GM19240 (cell line): ENCODE measurements around the gene ACTN2.

GRCh38 chr1:235893933-235894349, 27.2 kb upstream of the LYST start:
- RRBS, result no CpG with 5 or more reads among the region's 1 CpG

DNA sequence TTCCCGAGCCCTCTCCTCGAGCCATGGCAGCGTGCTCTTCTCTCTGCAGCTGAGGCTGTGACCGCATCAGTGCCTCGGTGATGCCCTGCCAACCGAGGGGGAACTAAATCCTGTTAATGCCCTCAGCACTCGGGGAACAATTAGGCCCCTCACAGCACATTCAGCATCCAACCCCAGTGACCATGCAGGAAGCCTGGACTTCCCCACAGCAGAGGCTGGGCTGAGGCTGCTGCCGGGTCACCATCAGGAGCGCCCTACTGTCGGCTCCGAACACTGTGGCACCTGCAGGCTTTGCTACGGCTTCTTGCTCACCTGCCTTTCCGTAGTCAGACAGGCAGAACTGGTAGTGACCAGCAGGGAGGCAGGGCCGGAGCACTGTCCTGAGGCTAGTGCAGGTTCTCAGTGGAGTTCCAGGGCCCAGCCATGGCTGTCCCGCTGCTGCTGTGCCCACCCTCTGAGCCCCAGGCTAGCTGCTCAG, 8.1 kb downstream of the GPR137B start:
- RRBS, result no CpG with 5 or more reads among the region's 15 CpGs

GRCh38 chr1:236150909-236151300, 8.6 kb downstream of the GPR137B start:
- RRBS, result no CpG with 5 or more reads among the region's 7 CpGs

GRCh38 chr1:236309993-236310442, 28.3 kb upstream of the ERO1B start:
- RRBS, result no CpG with 5 or more reads among the region's 5 CpGs

GRCh38 chr1:236549543-236549906, 25.7 kb downstream of the LGALS8 start:
- RRBS, result no CpG with 5 or more reads among the region's 3 CpGs

DNA sequence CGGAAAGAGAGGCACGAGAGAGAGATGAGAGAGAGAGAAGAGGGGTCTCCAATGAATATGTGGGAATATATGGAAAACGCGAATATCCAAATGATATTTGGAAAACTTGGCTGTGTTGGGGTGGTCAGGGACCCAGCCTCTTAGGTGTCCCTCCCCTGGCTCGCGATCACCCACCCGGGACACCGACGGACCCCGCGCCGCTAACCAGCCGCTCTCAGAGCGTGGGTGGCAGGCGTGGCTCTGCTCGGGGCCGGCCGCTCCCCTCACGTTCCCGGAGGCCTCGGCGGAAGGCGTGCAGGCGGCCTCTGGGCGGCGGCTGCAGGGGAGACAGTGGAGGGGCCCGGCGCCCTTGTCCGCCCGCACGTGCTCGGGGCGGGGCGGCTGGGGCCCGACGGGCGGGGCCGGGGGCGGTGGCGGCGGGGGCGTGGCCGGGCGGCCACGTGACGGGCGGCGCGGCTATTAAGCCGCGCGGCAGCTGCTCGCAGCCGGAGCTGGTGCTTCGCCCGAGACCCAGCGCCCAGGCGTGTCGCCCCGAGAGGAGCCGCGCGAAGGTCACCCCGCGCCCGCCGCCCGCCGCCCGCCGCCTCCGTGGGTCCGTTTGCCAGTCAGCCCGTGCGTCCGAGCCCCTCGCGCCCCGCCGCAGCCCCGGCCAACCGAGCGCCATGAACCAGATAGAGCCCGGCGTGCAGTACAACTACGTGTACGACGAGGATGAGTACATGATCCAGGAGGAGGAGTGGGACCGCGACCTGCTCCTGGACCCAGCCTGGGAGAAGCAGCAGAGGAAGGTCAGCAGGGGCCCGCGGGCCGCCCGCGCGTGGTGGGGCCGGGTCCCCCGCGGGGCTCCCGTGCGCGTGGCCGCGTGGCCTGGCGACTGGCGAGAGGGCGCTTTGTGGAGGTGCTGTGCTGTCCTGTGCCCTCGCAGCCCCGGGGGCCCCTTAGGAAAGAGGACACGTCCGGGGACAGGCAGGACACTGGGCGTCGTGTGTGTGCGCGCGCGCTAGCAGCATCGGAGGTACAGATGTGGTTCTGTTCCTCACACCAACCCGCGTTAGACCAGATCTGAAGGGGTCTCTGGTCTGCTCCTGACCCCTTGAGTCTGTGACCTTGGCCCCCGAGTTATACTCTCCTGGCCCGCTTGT, at the start of gene ACTN2:
ACTN2 (plus strand) TSS at position 488 of the 1,142 bp plus-strand sequence.
- RRBS, result 8% methylated on average over 52 of the region's 122 CpGs

GRCh38 chr1:236693509-236694072, 7.3 kb downstream of the ACTN2 start:
- RRBS, result no CpG with 5 or more reads among the region's 9 CpGs

- RRBS, result no CpG with 5 or more reads among the region's 5 CpGs
These were observed 21.2 kb downstream of the MTR start for GRCh38 chr1:236816336-236816573.

DNA sequence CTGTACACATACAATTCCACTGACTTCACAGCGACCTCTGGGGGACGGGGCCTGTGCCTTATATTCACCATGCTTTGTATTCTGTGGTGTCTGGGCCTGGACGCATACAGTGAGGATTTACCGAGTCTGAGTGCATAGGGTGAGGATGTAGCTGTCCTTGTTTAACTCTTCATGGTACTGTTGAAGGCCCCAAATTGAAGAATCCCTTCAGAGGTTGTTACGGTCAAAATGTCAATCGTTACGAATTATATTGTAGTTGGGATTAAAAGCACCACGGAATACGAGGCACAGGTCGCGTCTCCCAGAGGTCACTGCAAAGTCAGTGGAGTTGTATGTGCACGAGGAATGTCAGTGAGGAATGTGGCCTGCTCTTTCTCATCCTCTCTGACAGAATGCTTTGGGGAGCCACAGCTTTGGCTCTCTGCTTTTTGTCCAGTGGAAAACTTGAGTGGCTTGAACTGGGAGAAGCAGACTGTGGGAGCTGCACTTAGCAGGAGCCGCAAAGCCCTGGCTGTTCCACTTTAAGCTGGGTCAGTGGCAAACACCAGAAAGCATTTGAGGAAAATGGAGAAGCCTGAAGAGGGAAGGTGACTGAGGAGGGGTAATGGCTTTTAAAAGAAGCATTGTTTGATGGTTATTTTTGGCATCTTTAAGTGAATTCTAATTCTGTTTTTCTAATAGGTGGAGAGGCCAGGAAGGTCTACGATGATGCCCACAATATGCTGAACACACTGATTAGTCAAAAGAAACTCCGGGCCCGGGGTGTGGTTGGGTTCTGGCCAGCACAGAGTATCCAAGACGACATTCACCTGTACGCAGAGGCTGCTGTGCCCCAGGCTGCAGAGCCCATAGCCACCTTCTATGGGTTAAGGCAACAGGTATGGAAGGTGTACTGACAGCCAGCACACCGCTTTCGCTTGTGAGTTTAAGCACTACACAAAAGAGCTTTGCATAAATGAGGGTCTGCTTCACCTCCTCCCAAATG, 95.7 kb downstream of the MTR start:
- RRBS, result no CpG with 5 or more reads among the region's 20 CpGs

DNA sequence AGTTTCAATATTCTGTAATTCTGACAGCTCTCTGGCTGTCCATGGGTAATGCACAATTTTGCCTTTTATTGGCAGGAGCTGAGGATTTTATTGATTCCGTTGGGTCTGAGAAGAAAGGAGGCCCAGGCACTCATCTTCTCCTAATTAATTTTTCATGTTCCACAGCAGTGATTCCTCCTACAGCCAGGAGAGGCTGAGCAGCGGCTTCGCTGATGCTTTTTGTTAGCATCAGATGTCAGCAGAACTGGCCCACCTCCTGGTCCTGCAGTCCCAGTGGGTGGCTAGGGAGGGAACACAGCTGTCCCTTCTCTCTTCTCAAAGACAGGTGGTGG, 5.8 kb downstream of the MT1HL1 start:
- RRBS, result no CpG with 5 or more reads among the region's 3 CpGs

DNA sequence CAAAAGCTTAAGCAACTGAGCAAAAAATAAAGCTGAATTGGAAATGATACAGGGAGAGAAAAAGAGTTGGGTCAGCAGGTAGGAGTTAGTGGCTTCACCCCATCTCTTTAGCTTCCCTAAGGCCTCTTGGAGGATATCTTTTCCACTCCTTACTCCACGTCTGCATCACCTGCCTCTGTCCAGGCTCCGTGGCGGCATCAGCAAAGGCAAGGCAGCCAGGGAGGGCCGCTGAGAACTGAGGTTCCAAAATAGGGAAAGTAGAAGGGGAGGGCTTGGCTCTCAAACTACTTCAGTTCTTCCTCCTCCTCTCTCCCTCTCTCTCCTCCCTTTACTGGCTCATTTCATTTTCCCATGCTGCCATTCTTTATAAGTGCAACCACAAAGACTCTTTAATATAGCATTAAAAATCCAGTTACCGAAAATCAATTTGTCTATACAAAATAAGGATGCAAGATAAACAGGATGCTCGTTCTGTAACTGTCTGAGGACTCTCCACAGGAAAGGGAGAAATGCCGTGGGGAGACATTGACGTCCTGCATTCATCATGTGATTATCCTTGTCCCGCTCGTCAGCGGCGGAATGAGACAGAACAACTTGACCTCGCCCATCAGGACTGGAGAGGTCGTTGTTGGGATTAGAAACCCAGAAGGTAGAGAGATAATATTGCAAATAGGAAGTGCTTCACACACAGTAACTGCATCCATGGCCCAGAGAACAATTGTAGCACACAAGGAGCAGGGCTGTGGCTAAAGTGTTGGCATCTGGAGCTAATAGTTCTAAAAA, 3.1 kb upstream of the MT1HL1 start:
- RRBS, result no CpG with 5 or more reads among the region's 14 CpGs

GRCh38 chr1:237044676-237044979, 2.6 kb downstream of the RYR2 start:
- RRBS, result no CpG with 5 or more reads among the region's 2 CpGs

DNA sequence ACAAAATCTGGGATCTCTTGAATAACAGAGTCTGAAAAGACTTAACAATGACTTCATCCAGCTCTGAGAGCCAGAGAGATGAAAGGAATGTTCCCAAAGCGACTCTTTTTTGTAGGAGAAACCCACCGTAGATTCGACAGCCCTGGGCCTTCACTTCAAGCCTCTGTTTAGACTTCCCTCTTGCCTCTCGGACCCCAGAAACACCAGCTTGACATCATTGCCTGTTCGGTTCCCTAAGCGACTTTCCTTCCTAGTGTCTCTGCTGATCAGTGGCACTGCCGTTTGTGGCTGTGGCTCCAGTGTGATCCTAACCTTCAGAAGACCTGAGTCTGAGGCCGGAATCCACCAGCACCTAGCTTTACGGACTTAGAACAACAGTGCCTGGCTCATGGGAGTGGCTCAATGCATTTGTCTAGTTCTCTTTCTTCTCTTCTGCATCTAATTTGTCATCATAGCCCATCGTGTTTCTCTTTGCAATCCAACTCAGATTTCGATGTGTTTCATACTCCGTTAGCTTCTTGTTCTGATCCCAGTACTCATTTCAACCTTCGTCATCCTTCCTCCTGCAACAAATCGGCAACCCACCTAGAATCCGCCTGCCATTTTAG, 6.0 kb downstream of the RYR2 start:
- RRBS, result no CpG with 5 or more reads among the region's 15 CpGs

GRCh38 chr1:237053549-237054062, 11.6 kb downstream of the RYR2 start:
- RRBS, result no CpG with 5 or more reads among the region's 11 CpGs

- RRBS, result no CpG with 5 or more reads among the region's 6 CpGs
These were observed 112.2 kb downstream of the RYR2 start for GRCh38 chr1:237154114-237154742.

- RRBS, result no CpG with 5 or more reads among the region's 12 CpGs
These were observed 276.5 kb downstream of the ZP4 start for GRCh38 chr1:237614147-237614783.

- RRBS, result no CpG with 5 or more reads among the region's 1 CpG
These were observed 176.9 kb downstream of the ZP4 start for GRCh38 chr1:237713813-237714206.

DNA sequence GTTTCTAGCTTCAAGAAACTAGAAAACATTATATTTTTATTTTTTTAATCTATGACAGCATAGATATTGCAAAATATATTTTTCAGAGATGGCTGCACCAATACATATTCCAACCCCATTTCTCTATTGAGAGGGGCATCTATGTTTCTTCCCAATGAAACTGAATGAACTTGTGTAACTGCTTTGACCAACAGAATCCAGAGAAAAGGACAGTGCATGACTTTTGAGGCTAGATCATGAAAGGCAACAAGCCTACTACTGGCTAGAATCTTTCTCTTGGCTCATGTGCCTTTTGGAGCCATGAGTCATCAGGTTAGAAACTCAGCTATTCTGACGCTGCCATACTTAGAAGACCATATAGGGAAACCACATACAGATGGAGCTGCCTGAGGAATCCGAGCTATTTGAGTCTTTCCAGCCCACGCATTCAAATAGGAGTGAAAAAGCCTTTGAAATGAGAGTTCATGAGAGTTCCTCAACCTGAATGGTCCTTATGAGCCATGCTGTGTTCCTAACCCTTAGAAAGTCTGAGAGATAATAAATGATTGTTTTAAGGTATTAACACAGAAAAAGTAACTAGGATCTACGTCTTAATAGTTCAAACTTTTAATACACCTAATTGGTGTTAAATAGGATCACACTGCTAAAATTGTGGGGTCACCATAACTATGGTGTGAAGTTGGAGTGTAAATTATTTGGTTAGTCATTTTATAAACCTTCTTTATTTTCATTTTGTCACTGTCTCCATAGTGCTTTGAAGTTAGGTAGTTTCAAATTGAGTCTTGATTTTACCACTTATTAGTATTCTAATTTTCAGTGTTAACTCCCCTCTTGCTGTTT, 738.4 kb upstream of the CHRM3 start:
- RRBS, result no CpG with 5 or more reads among the region's 4 CpGs

- RRBS, result no CpG with 5 or more reads among the region's 3 CpGs
These were observed 3.4 kb downstream of the CHRM3 start for GRCh38 chr1:239389756-239390124.

- RRBS, result no CpG with 5 or more reads among the region's 2 CpGs
These were observed 332.6 kb downstream of the CHRM3 start for GRCh38 chr1:239718858-239719514.